Measurements from ENCODE around the genes HTATSF1, SPANXA2, SPANXN2 and FMR1.

- PRO-cap = no peak
- RRBS, 2 experiments = no CpG with 5 or more reads among the region's 4 CpGs
Observed at GRCh38 chrX:136179134-136179652, 17.7 kb upstream of the FHL1 start.

DNA sequence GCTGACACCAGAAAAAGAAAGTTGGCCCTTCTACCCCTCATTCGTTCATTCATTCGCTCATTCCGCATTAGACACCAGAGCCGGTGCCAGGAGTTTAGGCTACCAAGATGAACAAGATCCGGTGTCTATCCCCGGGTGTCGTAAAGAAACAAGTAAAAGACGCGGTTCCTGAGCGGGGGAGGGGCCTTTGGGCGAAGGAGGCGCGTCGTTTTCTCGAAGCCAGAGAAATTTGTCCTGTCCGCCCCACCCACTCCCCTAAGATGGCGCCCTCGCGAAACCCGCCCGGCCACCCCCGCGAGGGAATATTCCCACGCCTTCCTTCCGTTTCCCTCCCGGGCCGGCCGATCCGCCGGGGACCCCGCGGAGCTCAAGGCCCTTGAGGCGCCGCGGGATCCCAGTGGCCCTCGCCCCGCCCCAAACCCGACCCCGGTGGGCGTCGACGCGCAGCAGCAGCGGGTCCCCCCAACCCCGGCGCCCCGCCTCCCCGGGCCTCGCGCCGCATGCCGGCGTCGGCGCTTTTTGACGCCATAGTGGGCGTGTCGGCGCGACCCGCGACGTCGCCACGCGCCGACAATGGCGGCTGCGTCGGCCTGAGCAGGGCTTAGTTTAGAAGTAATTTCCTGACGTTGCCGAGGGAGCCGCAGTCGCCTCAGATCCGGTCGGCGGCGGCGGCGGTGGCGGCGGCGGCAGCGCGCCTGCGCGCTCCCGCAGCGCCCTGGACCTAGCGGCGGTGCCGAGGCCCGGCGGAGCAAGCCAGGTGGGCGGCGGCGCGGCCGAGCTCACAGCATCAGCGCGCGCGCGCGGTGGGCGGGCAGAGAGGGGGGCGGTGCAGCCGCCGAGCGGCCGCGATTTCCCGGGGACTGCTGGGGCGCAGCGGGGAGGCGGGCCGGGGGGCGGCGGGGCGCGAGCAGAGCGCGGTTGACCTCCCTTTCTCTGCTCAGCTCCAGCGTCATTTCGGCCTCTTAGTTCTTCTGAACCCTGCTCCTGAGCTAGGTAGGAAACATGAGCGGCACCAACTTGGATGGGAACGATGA is at the start of gene HTATSF1:
HTATSF1 (plus strand) TSS at position 910 of the 1,034 bp plus-strand sequence.
- PRO-cap = bidirectional peak, plus-strand start at position 237 of the sequence, minus-strand start at position 130 of the sequence; bidirectional peak, plus-strand start at position 555 of the sequence, minus-strand start at position 262 of the sequence
- RRBS, 2 experiments = 23 to 24% methylated on average over 23 to 35 of the region's 127 CpGs

GRCh38 chrX:136653558-136653852 is 5.5 kb downstream of the CD40LG start:
- PRO-cap = no peak
- RRBS, 2 experiments = no CpG with 5 or more reads among the region's 2 CpGs

- PRO-cap = no peak
- RRBS, 2 experiments = no CpG with 5 or more reads among the region's 8 CpGs
Observed at GRCh38 chrX:136736608-136737073, 44.1 kb downstream of the ARHGEF6 start.

DNA sequence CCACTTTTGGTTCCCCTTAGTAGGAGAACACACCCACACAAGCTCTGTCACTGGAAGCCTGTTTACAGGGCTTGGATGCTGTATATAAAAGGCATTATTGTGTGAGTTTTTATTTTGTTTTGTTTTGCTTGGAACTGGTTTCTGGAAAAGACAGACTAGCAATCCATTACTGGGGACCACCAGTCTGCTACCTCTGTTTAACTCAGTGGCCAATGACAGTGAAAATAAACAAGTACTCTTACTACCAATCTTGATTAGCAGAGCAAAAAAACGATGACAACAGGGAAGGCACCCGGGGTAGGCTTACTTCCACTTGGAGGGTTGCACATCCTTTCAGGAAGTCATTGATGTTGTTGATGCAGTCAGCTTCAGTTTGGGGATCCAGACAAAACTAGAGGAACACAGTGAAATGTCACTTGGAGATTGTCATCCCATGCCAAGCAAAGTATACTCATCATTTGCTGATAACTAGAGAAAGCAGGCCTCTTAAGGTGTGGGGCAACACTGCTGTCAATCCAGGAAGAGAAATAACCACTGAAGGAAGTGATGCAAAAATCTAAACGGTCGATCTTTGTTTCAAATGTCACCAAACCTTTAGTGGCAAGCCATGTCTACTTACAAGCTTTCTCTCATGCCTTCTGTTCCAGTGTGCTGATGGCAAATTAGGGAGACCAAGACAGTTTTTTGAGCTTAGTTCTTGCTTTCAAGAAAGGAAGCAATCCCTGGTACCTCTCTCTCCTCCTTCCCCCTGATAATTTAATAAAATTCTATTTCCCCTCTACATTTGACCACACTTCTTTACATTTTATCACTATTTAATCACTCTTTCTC is 1.4 kb downstream of the ARHGEF6 start:
- PRO-cap = no peak
- RRBS, 2 experiments = no CpG with 5 or more reads among the region's 4 CpGs

GRCh38 chrX:136857876-136858585 is 22.5 kb downstream of the RBMX start:
- PRO-cap = no peak
- RRBS, 2 experiments = no CpG with 5 or more reads among the region's 5 CpGs

- PRO-cap = no peak
- RRBS, 2 experiments = no CpG with 5 or more reads among the region's 7 CpGs
Observed at GRCh38 chrX:136872330-136873218, 8.0 kb downstream of the RBMX start.

DNA sequence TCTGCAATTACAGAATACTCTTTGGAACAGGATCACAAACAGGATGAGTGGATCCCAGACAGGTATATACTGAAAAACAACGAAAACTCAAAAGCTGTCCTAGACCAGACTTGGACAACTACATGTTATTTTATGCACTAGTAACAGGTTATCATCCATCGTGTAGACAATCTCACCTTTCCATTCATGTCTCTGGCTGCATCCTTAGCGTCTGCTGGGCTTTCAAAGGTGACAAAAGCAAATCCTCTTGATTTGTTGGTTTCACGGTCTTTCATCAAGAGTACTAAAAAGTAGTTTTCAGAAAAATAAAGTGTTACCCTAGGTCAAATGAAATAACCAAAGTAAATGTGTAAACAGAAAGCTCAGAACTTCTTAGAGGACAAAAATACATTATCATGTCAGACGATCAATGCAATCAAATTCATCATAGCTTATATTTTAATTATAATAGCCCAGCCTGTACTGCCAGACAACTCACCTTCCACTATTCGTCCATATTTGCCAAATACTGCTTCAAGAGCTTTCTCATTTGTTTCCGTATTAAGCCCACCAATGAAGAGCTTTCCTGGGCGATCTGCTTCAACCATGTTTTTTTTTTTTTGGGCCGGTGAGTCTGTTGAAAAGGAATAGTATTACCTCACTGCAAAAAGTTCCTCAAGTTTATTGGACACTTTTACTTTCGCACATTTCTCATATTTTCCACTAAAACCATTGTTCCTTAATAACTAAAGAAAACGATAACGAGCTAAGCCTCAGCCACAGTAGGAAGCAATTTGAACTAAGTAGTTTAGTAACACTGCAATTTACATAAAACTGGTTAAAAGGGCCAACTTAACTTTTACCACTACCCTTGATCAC is 1.5 kb downstream of the RBMX start:
- PRO-cap = unidirectional peak, minus-strand start at position 433 of the sequence
- RRBS, 2 experiments = no CpG with 5 or more reads among the region's 12 CpGs

DNA sequence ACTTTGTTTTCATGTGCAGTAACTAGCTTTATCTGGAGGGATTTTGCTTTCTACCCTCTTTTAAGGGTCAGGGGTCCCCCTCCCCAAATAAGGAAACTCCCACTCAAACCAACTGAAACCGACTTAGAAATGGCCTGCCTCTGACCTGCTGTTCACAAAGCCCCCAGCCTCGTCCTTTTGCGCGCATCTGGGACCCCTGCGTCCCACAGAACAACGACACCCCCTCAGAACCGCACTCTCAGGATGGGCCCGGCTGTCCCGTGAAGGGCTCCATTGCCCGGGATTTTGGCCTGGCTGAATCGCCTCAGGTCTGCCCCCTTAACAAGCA is 2.7 kb upstream of the ZIC3 start:
- PRO-cap = no peak
- RRBS, 2 experiments = 12 to 13% methylated on average over 2 of the region's 11 CpGs

DNA sequence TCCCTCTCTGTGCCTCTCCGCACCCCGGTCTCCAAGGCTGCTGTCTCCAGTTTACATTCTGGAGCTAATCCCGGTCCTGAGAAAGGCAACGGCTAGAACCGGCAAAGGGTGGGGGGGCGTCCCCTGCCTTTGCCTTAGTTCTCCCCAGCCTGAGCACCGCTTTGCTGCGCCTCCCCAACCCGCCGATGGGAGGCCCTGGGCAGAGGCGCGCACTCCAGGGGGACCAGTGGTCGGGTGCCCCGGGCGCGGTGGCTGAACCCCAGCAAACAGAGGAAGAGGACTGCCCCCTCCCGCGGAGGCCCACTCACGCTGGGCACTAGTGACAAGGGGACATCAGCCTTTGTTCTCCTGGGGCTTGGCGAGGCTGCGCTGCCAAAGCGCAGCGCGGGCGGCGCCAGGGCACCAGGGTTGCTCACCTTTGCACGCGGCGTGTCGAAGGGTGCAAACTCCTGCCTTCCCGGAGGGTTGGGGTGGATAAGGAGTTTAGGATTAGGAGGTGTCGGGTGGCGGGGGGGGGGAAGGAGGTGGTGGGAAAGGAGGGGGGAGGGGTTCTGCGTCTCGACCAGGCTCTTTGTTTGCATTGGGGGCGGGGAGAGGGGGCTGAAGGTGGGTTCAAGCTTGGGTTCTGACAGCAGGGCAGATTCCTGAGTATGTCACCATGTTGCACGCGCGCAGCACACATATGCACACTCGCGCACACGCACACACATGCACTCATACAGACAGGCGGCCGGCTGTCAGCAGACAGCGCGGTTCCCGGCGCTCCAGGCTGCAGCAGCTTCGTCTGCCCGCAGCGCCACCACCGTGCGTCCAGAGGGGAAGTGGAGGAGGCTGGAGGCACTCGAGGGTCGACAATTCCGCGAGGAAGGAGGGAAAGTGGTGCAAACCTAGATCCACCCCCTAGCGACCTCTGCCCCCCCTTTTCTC is 327.3 kb upstream of the F9 start:
- PRO-cap = no peak
- RRBS, 2 experiments = 50% methylated on average over 1 of the region's 58 CpGs; no CpG with 5 or more reads in 1 of the 2 experiments

DNA sequence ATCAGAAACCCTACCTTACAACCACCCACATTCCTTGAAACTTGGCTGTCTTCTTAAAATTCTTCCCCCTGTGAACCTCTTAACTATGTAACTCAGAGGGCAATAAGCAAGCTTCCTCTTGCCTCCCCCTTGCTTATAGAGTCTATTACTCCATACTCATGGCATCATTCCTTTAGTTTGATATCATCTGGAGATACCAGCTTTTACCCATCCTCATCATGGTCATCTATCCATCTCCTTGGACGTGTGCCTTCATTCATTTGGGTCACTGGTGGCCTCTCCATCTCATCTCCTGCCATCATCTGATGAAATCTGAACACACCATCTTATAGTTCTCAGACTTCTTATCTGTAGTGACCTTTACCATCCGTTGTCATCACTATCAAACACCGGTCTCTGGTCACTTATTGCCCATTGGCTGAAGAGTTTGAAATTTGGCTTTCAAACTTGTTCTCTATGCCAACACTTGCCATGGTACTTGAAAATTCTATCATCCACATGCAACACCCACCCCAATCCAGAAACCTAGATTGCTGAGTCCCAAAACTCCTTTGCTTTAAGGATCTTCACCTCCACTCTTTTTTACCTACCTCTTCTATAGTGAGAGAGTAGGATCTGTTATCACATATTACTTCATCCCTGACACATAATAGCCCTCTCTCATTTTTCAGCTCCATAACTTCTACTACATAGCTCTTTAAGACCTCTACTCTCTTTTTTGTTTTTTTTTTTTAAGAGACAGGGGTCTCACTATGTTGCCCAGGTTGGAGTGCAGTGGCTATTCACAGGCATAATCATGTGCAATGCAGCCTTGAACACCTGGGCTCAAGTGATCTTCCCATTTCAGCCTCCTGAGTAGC is 84.9 kb downstream of the ATP11C start:
- PRO-cap = no peak
- RRBS, 2 experiments = no CpG with 5 or more reads among the region's 3 CpGs

- PRO-cap = no peak
- RRBS, 2 experiments = no CpG with 5 or more reads among the region's 7 CpGs
Observed at GRCh38 chrX:140821134-140821631, 181.2 kb upstream of the SPANXB1 start.

DNA sequence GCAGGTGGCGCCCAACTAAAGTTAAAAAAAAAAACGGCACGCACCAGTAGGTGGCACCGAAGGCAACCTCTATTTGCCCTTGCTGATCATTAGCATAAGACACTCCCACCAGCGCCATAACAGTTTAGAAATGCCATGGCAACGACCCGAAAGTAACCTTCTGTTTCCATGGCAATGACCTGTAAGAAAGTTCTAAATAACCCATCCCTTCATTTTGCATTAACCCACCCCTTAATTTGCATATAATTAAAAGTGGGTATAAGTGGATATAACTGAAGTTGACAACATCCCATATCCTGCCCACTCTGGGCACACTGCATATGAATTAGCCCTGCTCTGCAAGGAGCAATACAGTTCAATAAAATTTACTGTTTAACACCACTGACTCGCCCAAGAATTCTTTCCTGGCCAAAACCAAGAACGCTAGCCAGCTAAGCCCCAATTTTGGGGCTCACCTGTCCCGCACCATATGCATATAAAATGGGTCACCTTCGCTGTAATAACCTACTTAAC is 83.8 kb upstream of the SPANXB1 start:
- PRO-cap = no peak
- RRBS, 2 experiments = no CpG with 5 or more reads among the region's 11 CpGs

GRCh38 chrX:141002133-141002486 is 284 bp upstream of the SPANXB1 start:
- PRO-cap = no peak
- RRBS, 2 experiments = no CpG with 5 or more reads among the region's 10 CpGs

DNA sequence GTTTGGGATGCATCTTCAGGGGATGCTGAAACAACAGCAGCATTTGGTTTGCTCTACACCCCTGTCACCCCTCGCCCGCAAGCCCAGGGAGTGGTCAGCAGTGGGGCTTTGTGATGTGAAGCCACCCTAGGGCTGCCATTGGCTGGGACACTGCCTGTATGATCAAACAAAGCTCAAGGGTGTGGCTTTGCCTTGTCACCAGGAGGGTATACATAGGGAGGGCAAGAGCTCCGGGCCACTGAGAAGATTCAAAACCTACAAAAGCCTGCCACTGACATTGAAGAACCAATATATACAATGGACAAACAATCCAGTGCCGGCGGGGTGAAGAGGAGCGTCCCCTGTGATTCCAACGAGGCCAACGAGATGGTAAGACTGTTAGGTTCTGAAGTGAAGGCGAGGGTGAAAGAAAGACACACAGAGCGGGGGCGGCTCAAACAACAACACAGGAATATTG is at the start of gene SPANXA2:
SPANXA2 (plus strand) TSS at position 238 of the 457 bp plus-strand sequence.
- PRO-cap = no peak
- RRBS, 2 experiments = no CpG with 5 or more reads among the region's 11 CpGs

DNA sequence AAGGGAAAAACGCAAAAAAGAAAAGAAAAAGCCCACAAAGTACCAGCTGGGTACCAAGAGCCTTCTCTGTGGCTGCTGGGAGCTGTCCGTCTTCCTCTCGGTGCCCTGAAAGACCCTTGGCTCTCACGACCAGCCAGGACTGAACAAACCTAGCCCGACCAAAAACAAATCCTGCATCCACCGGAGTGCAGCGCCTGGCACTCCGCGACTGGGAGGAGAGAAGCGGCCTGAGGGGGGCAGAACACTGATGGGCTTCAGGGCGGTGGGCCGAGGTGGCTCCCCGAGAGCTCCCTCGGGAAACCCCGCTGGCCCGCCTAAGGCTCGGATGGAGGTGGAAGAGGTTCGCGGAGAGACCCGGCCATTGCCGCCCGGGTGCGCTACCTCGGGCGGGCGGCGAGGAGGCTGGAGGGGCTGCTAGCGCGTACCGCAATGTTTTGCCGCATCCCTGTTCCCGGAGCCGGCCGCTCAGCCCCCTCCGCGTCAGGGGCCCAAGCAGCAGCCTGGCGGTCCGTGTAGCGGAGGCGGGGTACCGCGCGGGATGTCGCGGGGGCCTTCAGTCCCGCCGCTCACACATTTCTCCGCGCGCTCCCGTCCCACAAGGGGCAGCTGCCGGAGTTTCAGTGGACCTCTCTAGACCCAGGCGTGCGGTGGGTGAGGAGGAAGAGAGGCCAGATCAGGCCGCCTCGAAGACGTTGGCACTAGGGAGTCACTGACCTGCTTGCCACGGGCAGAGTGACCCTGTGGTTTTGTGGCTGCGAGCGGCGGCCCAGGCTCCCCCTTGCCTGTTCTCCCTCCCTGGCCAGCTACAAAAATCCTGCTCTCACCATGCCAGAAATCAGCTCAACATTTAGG is 2.3 kb downstream of the SLITRK4 start:
- PRO-cap = no peak
- RRBS, 2 experiments = 23 to 24% methylated on average over 11 of the region's 61 CpGs

DNA sequence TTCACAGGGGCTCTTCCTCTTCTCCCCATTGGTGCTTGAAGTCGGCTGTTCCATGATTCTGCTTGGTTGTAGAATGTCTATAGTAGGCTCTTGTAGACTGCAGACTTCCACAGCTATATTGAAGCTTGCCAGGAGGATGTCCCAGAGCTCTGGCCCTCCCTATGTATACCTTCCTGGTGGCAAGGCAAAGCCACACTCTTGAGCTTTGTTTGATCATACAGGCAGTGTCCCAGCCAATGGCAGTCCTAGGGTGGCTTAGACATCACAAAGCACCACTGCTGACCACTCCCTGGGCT is at the start of gene SPANXN2:
SPANXN2 (minus strand) TSS at position 138 of the 296 bp plus-strand sequence.
- PRO-cap = no peak
- RRBS, 2 experiments = no CpG with 5 or more reads among the region's 1 CpG

DNA sequence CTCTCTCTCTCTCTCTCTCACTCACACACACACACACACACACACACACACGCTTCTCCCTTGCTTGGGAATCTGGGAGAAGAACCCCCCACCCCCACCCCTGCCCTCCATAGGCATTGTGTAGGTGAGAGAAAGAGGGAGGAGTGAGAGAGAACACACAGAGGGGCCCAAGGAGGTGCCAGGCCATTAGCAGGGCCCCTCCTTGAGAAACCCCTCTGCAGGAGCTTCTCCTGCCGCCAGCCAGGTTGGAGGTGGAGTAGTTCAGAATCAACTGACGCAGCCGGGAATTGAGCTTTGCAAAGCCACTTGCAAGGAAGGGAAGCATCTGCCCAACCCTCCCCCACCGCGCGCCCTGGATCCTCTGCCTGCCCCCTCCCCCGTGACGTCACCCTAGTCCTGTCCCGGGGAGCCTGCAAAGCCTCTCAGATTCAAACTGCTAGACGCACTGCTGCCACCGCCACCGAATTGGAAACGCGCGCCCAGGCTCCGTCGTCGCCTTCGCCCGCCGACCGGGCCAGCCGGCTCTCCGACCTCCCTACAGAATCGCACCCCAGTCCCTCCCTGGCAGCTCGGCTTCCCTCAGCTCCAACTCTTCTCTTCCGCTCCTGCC is 3.6 kb downstream of the SLITRK2 start:
- PRO-cap = no peak
- RRBS, 2 experiments = 22% methylated on average over 12 of the region's 28 CpGs; no CpG with 5 or more reads in 1 of the 2 experiments

- PRO-cap = bidirectional peak, plus-strand start at chrX:147911951, minus-strand start at chrX:147911747
- RRBS, 2 experiments = 22 to 27% methylated on average over 21 of the region's 108 CpGs
Observed at GRCh38 chrX:147911827-147912978, at the start of gene FMR1. TSS of gene FMR1 (plus strand) at chrX:147911919.

- PRO-cap = no peak
- RRBS, 2 experiments = no CpG with 5 or more reads among the region's 11 CpGs
Observed at GRCh38 chrX:149521310-149522020, 16.4 kb upstream of the IDS start.